Neural cell (in vitro differentiated cells): ENCODE measurements around the genes THAP5 and GPR85.

GRCh38 chr7:108480291-108480768 is 24.1 kb upstream of the NRCAM start:
- RAMPAGE, long total RNA, result no peak

- RAMPAGE, long total RNA, result no peak
Measured at GRCh38 chr7:108481187-108481800, 25.1 kb upstream of the NRCAM start.

DNA sequence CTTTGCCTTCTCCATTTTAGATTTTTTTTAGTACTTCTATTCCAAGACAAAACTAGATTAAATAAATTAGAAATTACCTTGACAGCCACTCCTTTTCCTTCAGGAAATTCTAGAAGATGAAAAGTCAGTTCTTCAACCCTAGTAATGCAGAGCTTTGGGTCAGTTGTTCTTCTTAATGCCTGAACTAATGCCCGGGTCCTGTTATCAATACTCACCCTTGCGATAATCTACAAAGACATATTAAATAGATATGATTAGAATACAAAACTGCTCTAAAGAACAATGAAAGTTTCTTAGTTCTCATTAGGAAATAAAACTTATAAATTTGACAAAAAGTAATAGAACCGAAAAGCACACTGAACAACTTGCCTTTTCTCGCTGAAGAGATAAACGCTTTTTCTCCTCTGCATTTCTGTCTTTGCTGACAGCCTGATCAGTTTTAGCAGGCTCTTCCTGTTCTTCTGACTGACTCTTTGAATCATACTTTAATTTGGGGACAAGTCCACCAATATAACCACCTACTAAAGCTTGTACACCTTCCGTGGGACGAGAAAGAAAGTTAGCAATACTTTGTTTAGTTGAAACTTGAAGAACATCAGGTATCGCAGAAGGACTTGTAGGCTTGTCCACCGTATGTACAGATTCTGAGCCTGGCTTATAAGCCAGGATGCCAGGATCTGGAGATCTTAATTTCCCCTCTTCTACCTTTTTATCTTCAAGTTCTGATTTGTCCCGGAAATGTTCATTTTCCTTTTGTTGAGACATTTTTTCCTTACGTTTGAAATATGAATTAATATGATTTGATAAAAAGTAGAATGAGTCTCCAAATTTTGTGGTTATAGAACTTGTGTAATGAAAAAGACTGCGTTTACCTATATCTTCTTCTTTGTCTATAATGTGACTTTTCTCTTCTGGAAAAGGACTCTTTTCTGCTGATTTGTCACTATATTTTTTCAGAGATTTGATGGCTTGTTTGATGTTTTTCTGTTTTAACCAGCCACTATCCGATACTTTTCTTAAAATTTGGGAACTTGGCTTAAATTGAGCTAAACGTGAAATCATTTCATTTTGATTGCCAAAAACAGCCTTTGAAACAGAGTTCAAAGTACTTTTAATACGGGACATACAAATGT is 11.5 kb downstream of the PNPLA8 start:
- RAMPAGE, long total RNA, result no peak

GRCh38 chr7:108568858-108569733 is at the start of gene THAP5:
Gene THAP5 (minus strand): TSS chr7:108569706.
- RAMPAGE, long total RNA, result start-site peak on the minus strand at chr7:108569578-108569677, 3,847 and 1,785 reads in 2 replicates

GRCh38 chr7:111075938-111076332 is 15.0 kb upstream of the LRRN3 start:
- RAMPAGE, long total RNA, result no peak

DNA sequence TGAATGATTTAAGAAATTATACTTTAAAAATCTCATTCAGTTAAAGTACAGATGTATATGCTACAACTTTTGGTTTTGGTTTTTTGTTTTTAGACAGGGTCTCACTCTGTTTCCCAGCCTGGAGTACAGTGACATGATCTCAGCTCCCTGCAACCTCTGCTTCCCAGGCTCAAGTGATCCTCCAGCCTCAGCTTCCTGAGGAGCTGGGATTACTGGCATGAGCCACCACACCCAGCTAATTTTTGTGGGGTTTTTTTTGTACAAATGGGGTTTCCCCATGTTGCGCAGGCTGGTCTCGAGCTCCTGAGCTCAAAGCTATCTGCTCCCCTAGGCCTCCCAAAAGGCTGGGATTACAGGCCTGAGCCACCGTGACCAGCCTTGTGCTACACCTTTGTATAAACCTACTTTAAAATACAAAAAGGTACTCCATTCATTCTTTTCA is 46.8 kb downstream of the LRRN3 start:
- RAMPAGE, long total RNA, result no peak

- RAMPAGE, long total RNA, result no peak
Measured at GRCh38 chr7:111205400-111206222, 114.7 kb downstream of the LRRN3 start.

GRCh38 chr7:112001029-112001686 is 205.0 kb downstream of the DOCK4 start:
- RAMPAGE, long total RNA, result no peak

DNA sequence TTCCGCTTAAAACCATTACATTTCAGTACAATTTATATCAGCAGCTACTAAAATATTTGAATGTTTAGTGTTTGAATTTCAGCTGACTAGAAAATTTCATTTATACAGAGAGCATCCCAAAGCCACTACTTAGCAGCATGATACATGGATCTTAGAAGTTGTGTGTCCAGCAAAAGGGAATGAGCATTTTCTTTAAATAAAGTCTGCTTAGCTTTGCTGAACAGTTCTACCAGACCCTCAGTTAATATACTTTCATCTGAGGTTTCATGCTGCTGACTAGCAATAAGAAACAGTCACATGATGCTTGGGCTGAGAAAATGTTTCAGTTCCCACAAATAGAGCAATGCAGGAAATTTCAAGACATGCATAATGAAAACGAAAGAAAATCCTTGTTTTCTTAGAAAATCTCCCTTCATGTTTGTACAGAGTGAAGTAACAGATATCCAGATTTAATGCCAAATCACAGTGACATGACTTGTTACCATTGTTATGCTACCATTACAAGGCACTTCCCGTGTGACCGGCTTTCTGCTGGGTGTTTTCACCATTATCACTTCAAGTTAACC is 121.8 kb downstream of the DOCK4 start:
- RAMPAGE, long total RNA, result no peak

DNA sequence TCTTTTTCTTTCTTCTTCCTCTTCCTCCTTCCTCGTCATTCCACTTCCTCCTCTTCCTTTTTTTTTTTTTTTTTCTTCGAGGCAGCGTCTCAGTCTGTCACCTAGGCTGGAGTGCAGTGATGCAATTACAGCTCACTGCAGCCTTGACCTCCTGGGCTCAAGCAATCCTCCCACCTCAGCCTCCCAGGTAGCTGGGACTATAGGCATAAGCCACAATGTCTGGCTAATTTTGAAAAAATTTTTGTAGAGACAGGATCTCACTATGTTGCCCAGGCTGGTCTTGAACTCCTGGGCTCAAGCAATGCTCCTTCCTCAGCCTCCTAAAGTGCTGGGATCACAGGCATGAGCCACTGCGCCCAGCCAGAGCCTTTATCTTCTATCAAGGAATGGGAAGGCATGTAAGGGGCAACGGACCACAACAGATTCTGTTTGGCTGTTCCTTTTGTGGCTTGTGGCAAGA is 100.5 kb downstream of the DOCK4 start:
- RAMPAGE, long total RNA, result no peak

DNA sequence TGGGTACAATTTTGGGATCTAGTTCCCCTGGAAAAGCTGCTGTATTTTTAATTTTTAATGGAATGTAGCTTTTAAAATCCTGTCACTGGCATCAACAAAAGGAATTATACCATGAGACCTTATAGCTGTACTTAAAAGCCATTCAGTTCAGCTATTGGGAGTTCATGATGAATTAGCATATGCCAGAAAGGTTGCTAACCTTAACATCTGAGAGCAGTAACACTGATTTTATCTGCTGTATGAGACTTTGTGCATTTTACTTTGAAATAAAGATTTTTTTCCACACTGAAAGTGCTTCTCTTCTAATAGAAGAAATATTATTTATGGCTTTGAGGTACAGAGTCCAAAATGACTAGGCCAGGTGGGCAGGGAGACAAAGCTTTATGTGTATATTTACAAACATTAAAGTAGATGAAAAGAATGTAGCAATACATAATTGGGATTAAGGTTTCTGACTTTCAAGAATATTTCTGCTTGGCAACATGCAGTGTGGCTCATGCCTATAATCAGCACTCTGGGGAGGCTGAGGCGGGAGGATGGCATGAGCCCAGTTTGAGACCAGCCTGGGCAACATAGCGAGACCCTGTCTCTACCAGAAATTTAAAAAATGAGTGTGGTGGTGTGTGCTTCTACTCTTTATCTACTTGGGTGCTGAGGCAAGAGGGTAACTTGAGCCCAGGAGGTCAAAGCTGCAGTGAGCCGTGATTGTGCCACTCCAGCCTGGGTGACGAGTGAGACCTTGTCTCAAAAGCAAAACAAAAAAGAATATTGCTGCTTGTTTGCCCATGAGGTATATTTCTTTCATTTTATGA is 4.7 kb upstream of the LSMEM1 start:
- RAMPAGE, long total RNA, result no peak

- RAMPAGE, long total RNA, result start-site peak on the minus strand at chr7:113085840-113086827, 1,047 and 1,014 reads in 2 replicates; start-site peak on the plus strand at chr7:113085990-113086066, 112 and 22 reads in 2 replicates; start-site peak on the plus strand at chr7:113086484-113086590, 19 and 10 reads in 2 replicates
Measured at GRCh38 chr7:113085790-113087030, at the start of gene GPR85. Gene GPR85 (minus strand): TSS chr7:113086827.

DNA sequence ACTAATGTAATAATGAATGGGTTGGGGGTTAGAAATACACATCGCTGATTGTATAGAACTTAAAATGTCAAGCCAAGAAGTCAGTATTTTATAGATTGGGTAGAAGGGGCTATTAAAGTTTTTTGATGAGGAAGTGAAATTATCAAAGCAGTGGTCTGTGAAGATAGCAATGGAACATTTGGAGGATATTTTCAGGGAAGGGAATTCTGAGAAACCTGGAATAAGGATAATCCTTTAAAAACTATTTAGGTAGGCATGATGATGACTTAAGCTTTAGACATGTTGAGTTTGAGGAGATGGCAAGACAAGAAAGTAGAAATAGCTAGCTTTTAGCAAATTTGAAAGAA is 126.2 kb downstream of the FOXP2 start:
- RAMPAGE, long total RNA, result no peak

GRCh38 chr7:114923125-114923871 is 1.4 kb downstream of the MDFIC start:
- RAMPAGE, long total RNA, result no peak

DNA sequence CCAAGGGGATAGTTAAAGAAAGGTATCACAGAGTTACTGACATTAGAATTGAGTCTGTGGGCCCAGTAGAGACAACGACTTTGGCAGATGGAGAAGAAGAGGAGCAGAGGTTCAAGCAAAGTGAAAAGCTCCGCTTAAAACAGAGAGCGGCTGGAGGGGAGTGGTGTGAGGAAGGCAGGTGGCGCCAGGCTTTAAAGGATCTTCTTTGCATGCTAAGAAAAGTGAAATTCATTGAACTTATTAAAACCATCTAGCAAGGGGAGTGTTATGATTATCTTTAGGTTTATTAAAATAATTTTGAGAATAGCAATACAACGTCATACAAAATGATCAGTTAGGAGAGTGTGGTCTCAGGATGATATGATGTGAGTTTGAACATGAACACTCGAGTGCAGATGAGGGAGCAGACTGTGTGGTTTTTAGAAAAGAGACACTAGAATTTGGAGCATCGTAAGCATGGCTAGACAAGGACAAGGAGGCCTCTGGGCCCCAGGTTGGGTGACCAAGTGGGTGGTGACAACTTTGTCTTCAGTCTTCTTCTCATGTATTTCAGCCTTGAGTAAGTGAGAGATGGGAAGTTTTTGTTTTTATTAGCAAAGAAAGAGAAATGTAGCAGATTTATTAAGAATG is 16.1 kb downstream of the TES start:
- RAMPAGE, long total RNA, result no peak

- RAMPAGE, long total RNA, result no peak
Measured at GRCh38 chr7:116339587-116339997, 129.3 kb downstream of the TES start.

DNA sequence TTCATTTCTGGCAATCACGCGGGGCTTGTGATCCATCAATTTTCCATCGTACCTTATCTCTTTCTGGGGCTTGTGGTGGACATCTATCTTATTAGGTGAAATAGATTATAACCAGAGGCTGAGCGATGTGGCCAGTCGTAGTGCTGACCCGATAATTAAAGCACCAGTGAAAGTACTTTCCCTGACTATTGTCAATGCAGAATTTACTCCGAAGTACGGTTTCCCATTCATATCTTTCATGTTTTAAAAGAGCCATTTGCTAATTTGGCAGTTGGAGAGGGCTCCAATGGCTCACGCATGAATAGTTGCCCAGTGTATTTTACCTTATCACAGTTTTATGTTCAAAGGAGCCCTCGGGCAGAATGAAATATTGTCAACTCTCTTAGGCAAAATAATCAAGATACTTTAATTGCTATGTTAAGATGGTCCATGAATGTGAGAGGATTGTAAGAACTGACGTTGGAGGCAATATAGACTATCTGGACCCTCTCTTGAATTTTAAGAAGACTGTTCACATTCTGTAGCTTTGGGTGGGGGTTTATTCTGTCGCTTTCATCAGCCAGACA is 1.1 kb downstream of the MET start:
- RAMPAGE, long total RNA, result no peak

- RAMPAGE, long total RNA, result no peak
Measured at GRCh38 chr7:116706366-116706894, 34.4 kb downstream of the MET start.

- RAMPAGE, long total RNA, result no peak
Measured at GRCh38 chr7:116786264-116786569, 76.2 kb upstream of the CAPZA2 start.

DNA sequence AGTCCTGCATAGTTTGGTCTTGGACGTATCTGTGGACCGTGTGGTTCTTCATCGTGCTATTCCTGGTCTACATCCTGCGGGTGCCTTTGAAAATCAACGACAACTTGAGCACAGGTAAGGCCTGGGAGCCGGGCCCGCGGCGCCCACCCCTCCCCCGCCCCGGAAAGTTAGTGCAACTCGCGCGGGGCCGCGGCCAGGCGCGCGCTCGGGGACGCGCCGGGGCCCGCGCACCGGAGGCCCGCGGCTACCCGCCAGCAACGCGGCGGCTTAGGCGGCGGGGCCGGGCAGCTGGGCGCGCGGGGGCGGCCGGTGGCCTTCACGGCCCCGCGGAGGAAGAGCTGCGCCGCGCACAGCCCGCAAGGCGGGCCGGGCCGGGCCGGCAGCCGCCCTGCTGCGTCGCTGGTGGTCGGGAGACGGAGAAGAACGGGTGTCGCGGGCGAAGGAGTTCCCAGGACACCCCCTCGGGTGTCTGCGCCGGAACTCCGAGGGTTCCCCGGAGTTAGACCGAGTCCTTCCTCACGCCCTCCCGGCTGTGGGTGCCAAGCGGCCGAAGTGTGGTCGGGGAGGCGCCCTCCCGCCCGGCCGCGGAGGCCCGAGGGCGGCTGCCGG is 381 bp downstream of the ST7 start:
- RAMPAGE, long total RNA, result no peak